Fibroblast of the aortic adventitia (primary cell): Measurements from ENCODE around the gene KEAP1.

DNA sequence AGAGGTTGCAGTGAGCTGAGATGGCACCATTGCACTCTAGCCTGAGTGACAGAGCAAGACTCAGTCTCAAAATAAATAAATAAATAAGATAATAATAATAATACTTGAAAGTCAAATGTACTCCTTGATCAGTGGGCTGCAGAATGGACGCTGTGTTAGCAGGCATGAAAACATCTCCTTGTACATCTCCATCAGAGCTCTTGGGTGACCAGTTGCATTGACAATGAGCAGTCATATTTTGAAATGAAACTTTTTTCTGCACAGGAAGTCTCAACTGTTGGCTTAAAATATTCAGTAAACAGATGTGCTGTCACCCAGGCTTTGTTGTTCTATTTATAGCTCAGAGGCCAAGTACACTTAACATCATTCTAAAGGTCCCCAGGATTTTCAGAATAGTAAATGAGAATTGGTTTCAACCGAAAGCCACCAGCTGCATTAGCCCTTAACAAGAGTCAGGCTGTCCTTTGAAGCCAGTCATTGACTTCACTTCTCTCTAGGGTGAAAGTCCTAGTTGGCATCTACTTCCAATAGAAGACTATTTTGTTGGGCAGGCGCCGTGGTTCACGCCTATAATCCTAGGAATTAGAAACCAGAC lies 8.1 kb upstream of the PDE4A start:
- CAGE, long polyA plus RNA, result no peak

GRCh38 chr19:10452565-10453426 lies 32.5 kb downstream of the PDE4A start:
- CAGE, long polyA plus RNA, result no peak

GRCh38 chr19:10478321-10479585 lies 24.4 kb downstream of the KEAP1 start:
- CAGE, long polyA plus RNA, result no peak

- CAGE, long polyA plus RNA, result no peak
These were observed 1.2 kb downstream of the KEAP1 start for GRCh38 chr19:10501763-10502529.

GRCh38 chr19:10503100-10504045 lies at the start of gene KEAP1:
KEAP1 (minus strand) TSS chr19:10503356.
- CAGE, long polyA plus RNA, result no peak

DNA sequence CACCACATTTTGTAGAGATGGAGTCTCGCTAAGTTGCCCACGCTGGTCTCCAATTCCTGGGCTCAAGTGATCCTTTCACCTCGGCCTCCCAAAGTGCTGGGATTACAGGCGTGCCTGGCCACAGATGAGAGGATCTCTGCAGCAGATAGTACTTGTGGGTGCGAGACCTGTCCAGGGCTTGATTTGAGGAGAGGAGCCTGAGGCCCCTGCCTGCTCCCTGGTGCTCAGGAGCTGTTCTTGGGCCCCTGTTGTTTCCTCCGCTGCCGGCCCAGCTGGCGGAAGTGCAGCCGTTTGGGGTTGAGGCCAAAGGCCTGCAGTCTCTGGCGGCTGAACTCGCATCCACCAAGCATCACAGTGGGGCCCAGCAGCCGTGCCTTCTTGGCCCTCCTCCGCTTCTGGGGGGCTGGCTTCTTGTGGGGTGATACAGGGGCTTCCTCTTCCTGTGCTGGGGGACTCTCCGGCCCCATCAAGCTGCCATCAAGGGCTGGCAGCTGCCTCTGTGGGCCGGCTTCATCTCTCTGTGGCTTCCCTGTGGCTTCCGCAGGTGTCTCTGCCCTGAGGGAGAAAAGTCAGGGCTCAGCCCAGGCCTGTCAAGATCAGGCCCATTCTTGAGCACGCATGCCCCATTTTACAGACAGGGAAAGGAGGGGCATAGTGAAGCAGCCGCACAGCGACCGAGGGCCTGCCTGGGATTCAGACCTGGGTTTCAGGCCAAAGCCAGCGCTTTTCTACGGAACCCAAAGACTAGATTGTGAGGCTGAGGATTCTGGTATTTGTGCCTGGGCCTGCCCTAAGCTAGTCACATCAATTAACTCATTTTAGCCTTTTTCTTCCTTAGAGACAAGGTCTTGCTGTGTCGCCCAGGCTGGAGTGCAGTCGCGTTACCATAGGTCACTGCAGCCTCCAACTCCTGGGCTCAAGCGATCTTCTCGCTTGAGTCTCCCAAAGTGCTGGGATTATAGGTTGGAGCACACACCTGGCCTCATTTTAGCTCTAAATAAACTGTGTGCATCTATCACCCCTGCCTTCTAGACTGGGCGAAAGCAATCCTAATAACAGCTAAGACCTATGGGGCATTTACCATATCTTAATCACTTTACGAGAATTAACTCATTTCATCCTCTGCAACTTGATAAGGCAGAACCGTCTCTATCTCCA lies 10.4 kb downstream of the ATG4D start:
- CAGE, long polyA plus RNA, result no peak

DNA sequence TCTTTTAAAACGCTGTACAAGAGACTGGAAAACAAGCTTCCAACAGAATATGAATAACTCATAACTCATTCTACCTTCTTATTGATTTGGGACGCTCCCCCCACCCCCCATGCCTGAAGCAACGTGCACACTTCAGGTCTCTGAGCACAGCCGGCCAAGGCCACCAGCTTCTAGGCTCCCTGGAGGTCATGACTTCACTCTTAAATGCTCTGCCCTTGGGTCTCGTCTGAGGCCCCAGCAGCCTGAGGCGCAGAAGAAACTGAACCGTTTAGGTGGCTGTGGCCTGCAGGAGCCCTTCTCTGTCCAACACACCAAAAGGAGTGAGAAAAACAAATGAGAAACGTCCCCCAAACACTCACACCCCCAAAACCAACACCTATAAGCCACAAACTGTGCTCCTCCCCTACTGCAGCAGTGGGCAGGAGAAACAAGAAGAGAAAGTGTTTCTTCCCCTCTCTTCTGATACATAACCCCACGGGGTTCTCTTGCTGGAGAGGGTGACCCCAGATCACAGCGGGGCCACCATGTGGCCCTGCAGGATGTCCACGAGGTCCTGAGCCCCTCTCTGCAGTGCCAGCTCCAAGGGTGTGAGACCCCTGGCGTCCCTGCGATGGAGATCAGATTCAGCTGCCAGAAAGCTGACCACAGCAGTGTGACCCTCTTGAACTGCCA lies 876 bp upstream of the KRI1 start:
- CAGE, long polyA plus RNA, result no peak

GRCh38 chr19:10602949-10603912 lies 16.1 kb upstream of the AP1M2 start:
- CAGE, long polyA plus RNA, result no peak

- CAGE, long polyA plus RNA, result no peak
These were observed 6.6 kb upstream of the QTRT1 start for GRCh38 chr19:10694312-10695423.

DNA sequence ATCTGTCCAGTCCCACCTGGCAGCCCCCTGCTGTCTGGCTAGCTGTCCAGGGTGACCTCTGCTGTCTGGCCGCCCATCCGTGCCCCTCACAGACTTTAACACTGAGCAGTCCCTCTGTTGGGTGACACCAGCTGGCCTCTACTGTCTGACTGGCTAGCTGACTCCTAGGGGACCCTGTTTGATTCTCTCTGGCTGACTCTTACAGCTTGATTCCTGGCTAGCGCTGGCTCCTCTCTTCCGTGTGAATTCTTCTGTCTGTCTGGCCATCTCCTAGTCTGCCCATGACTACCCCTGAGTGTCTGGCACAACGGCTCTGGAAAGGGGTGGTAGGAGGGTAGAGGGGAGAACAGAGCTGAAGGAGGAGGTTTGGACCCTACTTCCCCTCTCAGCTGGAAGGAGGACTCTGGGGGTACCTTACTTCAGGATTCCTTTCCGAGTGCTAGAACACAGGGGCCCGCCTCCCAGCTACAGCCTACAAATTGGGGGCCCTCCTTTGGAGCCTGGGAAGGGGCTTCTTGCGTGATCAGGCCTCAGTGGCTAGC lies 1.1 kb downstream of the DNM2 start:
- CAGE, long polyA plus RNA, result no peak

GRCh38 chr19:10769607-10770216 lies 51.8 kb downstream of the DNM2 start:
- CAGE, long polyA plus RNA, result no peak

DNA sequence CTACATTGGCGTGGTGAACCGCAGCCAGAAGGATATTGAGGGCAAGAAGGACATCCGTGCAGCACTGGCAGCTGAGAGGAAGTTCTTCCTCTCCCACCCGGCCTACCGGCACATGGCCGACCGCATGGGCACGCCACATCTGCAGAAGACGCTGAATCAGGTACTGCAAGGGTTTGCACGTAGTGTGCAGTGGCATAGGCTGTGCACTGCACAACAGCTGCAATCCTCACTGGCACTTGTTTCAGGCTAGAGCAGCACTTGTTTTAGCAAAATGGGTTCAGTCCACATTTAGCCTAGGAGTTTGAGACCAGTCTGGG lies 53.1 kb downstream of the TMED1 start:
- CAGE, long polyA plus RNA, result no peak

DNA sequence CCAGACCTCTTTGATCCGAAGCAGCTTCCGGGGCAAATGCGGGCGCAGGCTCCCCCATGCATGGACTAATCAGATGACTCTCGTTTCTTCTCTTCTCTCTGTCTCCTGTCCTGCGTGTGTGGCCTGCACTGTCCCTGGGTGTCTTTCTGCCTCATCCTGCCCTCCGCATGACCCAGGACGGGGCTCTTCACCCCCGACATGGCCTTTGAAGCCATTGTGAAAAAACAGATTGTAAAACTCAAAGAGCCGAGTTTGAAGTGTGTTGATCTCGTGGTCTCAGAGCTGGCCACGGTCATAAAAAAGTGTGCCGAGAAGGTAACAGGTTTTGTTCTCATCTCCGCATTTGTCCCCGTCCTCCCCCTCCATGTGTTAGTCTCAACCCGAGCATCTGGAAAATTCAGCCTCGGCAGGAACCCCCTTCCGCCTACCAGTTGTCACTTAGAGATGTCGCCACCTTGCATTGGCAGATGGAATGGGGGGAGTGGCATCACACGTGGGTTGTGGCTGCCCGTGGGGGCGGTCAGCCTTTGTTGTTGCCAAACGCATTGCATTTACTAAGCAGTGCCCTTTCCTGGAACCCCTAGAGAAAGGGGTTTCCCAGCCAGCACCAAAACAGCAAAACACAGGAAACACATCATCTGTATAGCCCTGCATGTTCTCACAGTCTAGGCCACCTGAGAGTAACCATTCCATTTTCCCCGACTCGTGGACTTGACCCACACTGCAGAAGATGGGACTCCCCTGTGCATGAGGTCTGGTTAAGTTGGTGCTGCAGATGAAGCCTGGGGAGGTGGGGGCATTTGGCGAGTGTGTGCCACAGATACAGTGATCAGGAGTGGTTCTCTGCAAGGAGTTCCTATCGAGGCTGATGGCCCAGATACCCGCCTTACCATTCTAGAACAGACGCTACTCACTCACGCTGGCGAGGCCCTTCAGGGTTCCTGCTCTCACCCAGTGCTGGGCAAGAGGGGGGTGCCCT lies 38.5 kb downstream of the TMED1 start:
- CAGE, long polyA plus RNA, result no peak

- CAGE, long polyA plus RNA, result no peak
These were observed 6.9 kb downstream of the TMED1 start for GRCh38 chr19:10828872-10829776.

GRCh38 chr19:10831460-10832187 lies 4.4 kb downstream of the TMED1 start:
- CAGE, long polyA plus RNA, result no peak

GRCh38 chr19:10838307-10838711 lies 2.3 kb upstream of the TMED1 start:
- CAGE, long polyA plus RNA, result no peak

DNA sequence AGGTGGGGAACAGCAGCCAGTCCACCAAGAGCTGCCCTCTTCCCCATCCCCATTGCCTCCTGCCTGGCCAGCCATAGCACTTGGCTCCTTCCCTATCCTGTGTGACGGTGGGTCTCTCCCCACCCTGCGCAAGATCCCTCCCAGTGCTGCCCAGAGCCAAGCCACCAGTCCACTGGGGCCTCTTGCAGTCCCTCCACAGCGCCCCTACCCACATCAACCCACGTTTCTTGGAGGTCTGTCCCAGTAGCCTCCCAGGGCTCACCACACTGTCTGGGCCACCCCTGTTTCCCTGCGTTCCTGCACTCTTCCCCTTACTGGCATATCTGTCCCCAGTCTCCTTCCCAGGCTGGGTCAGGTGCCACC lies 25.0 kb downstream of the CARM1 start:
- CAGE, long polyA plus RNA, result no peak

DNA sequence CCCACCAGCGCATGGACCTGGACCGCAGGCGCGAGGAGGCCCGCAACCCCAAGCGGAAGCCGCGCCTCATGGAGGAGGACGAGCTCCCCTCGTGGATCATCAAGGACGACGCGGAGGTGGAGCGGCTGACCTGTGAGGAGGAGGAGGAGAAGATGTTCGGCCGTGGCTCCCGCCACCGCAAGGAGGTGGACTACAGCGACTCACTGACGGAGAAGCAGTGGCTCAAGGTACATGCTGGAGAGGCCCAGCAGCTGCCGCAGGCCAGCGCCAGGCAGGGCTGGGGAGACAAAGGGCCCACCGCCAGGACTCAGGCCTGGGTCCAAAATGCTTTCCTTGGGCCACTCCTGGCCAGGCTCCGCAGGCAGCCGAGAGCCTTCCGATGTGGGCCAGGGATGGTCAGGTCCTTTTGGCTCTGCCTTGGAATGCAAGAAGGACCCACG lies 54.3 kb upstream of the LDLR start:
- CAGE, long polyA plus RNA, result no peak

- CAGE, long polyA plus RNA, result no peak
These were observed 53.8 kb upstream of the LDLR start for GRCh38 chr19:11035346-11035956.

DNA sequence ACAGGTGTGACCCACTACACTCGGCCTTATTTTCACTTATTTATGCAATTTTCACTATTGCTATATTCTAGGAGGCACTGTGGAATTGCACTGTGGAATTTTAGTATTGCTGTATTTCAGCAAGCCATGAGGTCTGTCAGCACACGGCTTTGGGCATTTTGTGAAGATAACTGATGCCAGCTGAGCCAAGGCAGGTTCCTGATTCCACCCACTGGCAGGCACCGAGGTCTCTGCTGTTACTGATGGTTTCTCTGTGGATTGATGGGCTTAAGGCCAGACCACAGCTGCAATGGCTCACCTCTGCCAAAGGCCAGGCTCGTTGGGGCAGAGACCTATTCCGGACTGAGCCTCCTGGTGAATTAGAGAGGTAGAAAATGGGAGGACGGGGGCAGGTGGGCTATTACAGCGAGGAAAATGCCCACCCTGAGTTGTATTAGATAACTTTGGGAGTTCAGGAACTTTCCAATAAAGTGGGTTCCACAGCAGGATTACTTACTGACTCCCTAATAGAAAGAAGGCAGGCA lies 5.4 kb upstream of the LDLR start:
- CAGE, long polyA plus RNA, result no peak